Aortic smooth muscle cell (primary cell): ENCODE measurements around the gene CAPN10.

DNA sequence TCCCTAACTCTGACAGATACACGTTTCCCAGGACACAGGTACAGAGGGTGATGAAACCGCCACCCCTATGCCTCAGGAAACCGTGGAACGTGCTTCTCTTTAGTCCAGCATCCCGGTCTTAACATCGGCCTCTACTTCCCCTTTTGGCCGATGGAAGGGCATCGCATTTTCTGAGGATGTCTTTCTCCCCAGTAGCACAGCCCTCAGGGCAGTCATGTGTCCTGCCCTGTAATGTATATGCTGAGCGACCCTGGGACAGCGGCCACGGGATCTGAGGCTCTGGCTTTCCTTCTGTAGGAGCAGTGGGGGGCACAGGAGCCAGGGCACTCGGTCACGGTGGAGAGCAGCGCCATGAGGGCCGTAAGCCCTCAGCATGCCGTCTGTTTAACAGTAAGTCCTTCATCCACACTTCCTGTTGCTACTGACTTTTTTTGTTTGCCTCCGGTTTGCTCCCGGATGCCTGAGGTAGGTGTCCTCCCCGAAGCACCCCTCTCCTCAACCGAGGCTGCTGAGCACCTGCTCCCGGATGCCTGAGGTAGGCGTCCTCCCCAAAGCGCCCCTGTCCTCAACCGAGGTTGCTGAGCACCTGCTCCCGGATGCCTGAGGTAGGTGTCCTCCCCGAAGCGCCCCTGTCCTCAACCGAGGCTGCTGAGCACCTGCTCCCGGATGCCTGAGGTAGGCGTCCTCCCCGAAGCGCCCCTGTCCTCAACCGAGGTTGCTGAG is 169.5 kb downstream of the HDAC4 start:
- RRBS, result no CpG with 5 or more reads among the region's 33 CpGs

- RRBS, result no CpG with 5 or more reads among the region's 22 CpGs
Measured at GRCh38 chr2:239249786-239250400, 150.9 kb downstream of the HDAC4 start.

GRCh38 chr2:239296095-239297060 is 104.4 kb downstream of the HDAC4 start:
- RRBS, result 95% methylated on average over 3 of the region's 20 CpGs

- RRBS, result no CpG with 5 or more reads among the region's 10 CpGs
Measured at GRCh38 chr2:239301978-239302651, 98.7 kb downstream of the HDAC4 start.

DNA sequence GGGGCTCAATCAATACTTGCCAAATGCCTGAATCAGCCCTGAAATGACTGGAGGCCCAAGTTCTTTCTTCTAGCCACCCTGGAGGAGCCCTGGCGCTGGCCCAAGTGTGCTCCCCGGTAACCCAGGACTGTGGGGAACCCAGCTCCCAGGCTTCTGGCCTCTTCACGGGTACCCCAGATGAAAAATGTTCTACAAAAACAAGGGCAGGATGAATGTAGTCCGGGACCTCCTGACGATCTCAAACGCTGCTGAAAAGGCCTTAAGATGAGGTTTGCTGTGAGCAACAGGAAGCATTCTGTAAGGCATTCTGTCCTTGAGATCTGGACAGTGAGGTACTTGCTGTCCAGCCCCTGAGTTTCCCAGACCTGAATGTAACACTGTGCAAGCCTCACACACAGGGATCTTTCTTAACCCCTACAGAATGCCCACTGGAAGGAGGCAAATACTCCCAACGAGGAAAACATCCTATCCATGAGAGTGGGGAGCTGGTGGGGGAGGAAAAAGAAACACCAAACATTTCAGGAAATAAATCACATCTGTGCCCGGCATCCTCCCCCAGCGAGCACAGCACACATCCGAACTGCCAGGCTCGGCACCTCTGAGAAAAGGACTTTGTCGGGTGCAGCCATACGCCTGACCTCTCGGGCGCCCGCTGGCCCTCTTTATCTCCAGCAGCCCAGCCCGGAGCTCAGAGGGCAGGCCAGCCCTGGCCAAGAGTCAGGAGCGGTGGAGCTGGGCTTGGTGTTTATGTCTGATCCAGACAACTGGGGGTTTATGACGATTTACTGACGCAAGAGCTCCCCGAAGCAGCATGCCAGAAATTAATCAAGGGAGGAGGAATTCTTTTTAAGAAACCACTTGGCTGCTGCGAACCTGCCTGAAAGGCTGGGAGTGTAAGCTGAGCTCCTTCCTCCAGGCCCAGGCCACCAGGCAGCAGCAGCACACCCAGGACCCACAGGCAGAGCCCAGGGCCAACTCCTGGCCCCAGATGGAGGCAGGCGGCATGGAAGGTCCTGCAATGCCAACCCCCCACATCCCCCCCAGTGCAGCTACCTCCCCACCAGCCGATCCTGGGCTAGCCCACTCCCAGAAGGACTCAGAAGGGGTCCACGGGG is 72.4 kb downstream of the HDAC4 start:
- RRBS, result 19% methylated on average over 2 of the region's 25 CpGs

GRCh38 chr2:239345541-239346580 is 55.0 kb downstream of the HDAC4 start:
- RRBS, result no CpG with 5 or more reads among the region's 13 CpGs

DNA sequence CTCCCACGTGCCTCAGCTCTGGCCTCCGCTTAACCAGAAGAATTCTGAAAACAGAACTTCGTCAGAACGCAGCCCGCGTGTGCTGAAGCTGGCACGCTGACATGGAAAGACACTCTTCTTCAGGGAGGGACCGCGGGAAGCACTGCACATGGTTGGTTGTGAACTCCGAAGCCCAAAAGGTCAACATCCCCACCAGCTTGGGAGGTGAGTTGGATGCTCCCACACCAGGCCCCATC is 9.1 kb downstream of the HDAC4 start:
- RRBS, result no CpG with 5 or more reads among the region's 10 CpGs

- RRBS, result no CpG with 5 or more reads among the region's 3 CpGs
Measured at GRCh38 chr2:239402391-239402666, 1.5 kb upstream of the HDAC4 start.

- RRBS, result no CpG with 5 or more reads among the region's 14 CpGs
Measured at GRCh38 chr2:239691245-239691737, 290.5 kb upstream of the HDAC4 start.

DNA sequence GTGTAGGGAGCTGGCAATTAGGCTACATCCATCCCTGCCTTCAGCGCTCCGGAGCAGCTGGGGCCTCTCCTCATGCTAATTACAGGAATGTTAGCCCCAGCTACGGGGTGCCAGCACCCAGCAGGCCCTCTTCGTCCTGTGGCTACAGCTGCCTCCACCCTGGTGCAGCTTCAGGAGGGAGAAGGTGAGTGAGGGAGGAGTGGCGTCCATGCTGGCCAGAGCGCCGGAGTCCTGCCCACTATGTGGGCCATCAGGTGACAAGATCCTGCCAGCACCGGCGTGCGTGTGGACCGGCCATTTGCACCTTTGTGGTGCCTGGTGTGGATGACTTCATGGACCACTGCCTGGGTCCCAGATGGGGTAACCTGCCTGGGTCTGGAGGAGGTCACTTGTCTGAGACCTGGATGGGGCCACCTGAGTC is 299.8 kb downstream of the NDUFA10 start:
- RRBS, result 57% methylated on average over 1 of the region's 11 CpGs

- RRBS, result no CpG with 5 or more reads among the region's 12 CpGs
Measured at GRCh38 chr2:239954727-239955127, 70.4 kb downstream of the NDUFA10 start.

GRCh38 chr2:239975715-239976598 is 49.2 kb downstream of the NDUFA10 start:
- RRBS, result no CpG with 5 or more reads among the region's 21 CpGs

GRCh38 chr2:240236929-240237206 is 96.4 kb upstream of the OTOS start:
- RRBS, result no CpG with 5 or more reads among the region's 3 CpGs

- RRBS, result 3% methylated on average over 8 of the region's 40 CpGs
Measured at GRCh38 chr2:240250793-240252103, 110.8 kb upstream of the OTOS start.

- RRBS, result no CpG with 5 or more reads among the region's 10 CpGs
Measured at GRCh38 chr2:240426750-240427336, 8.6 kb upstream of the GPC1 start.

- RRBS, result under 1% methylated on average over 8 of the region's 23 CpGs
Measured at GRCh38 chr2:240434589-240435103, 817 bp upstream of the GPC1 start.

- RRBS, result no CpG with 5 or more reads among the region's 1 CpG
Measured at GRCh38 chr2:240514086-240514341, 43.8 kb downstream of the ANKMY1 start.

DNA sequence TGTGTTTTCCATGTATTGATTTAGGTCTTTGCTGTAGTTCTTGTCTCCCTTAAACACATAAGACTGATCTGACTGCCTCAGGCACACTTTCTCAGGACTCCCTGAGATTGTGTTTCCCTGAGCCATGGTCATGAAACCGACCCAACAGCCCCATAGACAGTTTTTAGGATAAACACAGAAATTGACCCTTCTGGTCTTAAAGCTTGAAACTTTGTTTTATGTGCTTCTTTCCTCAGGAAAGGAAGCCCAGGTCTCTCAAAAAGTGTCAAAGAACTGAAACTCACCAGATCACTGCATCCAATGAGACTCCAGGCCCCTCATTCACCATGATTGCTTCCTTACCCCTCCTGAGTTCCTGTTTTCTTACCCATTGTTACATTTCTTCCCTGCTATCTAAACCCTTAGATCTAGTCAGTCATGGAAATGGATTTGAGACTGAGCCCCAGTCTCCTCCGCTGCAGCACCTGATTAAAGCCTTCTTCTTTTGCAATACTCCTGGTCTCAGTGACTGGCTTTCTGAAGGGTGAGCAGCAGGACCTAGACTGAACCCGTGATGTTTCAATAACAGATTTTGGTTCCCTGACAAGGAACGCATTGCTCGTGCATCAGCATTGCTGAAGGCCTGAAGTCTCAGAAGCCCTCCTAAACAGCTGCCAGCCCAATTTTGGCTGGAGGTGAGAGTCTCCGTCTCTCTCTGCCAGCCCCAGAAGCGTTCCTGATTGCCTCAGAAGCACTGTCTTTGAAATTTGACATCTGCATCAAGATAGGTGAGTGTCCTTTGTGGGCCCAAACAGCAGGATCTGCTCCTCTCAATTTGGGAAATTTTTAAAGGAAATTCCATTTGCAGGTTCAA is 17.3 kb downstream of the ANKMY1 start:
- RRBS, result no CpG with 5 or more reads among the region's 7 CpGs

DNA sequence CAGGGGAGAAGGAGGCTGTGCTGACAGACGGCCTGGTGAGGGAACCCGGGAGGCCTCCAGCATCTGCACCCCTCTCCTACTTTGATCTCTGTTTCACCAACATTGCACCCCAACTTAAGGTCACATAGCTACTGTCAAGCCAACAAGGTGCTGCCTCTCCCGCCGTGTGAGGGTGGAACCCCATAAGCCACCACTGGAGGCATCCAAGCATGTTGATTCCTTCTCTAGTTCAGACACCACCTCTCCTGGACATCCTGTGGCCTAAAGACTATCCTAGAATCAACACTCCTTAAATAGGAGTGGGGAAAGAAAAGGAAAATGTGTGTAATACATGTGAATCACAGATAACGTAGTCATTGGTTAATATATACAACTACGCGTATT is 3.5 kb upstream of the RNPEPL1 start:
- RRBS, result no CpG with 5 or more reads among the region's 7 CpGs

DNA sequence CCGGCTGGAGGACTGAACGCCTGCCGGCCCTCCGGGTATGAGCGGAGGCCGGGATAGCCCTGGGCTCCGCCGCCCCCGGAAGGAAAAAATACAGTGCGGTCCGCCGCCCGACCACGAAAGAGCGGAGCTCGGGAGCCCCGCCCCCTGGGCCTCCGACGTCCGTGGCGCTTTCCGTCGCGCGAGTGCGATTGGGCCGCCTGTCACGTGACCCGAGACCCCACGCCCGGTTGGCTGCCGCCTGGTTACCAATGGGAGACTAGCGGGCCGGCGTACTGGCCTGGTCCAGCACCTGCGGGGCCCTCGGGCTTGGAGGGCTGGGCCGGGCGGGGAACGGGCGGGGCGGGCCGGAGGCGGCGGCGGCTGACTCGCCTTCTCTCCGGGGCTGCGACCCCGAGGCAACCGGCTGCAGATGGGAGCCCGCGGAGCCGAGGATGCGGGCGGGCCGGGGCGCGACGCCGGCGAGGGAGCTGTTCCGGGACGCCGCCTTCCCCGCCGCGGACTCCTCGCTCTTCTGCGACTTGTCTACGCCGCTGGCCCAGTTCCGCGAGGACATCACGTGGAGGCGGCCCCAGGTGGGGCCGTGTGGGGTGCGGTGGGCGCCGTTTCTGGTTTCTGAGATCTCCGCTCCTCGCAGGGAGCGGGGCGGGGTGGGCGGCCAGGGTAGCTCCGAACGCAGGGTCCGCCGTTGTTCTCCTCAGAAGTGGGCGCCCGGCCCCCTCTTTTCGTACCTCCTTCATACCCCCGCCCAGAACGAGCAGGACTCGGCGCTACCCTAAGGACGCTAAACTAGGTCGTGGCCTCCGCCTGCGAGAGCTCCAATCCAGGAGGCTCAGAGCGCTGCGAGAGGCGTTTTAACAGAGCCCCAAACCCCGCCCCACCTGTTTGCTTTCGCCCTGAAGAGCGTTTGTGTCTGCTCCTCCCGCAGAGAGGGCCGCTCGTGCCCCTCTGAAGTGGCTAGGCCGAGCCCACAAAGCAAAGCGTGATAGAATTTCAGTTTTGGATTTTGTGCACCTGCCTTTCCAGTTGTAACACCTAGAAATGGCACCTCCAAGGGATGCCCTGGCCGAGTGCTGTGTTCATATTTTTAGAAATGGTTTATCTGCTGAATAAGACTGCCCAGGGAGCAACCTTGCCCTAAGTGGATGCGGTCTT is at the start of gene CAPN10:
Gene CAPN10 (plus strand): TSS at position 254 of the 1,152 bp plus-strand sequence.
- RRBS, result 2% methylated on average over 14 of the region's 113 CpGs